Tibial nerve (tissue), 3 donors: Measurements from ENCODE around the genes GATA2, ISY1 and EFCAB12.

GRCh38 chr3:128064656-128065419 is 12.6 kb downstream of the SEC61A1 start:
- PRO-cap = no peak
- RAMPAGE, long total RNA, 3 experiments = no peak in any of the 3 experiments

DNA sequence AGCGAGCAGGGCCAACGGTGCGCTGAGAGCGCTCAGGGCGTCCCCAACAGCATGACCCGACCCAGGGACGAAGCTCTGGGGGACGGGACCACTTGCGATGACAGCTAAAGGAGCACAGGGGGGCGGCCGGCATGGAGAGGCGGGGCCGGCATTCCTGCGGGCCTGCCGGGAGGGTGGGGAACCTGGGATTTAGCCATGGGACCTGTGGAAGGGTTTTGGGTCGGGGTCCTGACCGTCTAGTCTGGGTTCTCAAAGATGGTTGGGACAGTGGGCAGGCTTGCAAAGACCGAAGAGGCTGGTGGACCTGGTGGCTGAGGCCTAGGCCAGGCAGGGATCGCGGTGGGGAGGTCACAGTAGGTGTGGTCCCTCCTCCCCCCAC is 24.0 kb downstream of the SEC61A1 start:
- PRO-cap = no peak
- RAMPAGE, long total RNA, 3 experiments = no peak in any of the 3 experiments

GRCh38 chr3:128081703-128082493 is 29.7 kb downstream of the SEC61A1 start:
- PRO-cap = no peak
- RAMPAGE, long total RNA, 3 experiments = no peak in any of the 3 experiments

- PRO-cap = no peak
- RAMPAGE, long total RNA, 3 experiments = no peak in any of the 3 experiments
Observed at GRCh38 chr3:128253180-128253711, 100.0 kb downstream of the EEFSEC start.

DNA sequence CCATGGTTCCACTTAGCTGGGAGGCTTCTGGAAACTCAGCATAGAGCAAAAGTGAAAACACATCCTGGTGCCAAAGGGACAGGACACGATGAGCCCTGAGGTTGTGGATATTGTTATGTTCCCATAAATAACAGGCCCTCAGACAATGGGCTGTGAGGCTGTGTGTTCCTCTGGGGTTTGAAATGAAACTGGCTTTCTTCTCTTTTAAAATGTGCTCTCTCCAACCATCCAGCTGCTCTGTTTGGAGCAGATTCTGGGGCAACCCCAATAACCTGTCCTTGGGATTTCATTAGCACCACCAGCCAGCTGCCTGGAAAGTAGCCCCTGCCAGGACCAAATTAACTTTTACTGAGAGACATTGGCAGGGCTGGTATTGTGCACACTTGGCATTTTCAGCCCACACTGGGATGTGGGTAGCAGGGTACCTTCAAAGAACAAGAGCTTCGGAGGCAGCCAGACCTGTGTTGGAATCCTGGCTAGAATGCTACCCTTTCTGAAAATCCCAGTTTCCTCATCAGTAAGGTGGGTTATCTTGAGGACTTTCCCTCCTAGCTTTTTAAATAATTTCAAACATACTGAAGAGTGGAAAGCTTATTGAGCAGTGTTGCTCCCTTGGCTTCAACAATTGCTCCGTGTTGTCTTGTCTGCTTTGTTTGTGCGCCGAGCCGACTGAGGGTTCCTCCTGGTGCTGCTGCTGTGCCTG is 97.4 kb downstream of the DNAJB8 start:
- PRO-cap = no peak
- RAMPAGE, long total RNA, 3 experiments = no peak in any of the 3 experiments

GRCh38 chr3:128492726-128493508 is at the start of gene GATA2:
GATA2 (minus strand) TSS chr3:128493201.
- PRO-cap = unidirectional peak, minus-strand start at chr3:128493200
- RAMPAGE, long total RNA, 3 experiments = start-site peak on the minus strand in 1 of 3 experiments, at chr3:128493197-128493205 at its widest, 7 reads per replicate

DNA sequence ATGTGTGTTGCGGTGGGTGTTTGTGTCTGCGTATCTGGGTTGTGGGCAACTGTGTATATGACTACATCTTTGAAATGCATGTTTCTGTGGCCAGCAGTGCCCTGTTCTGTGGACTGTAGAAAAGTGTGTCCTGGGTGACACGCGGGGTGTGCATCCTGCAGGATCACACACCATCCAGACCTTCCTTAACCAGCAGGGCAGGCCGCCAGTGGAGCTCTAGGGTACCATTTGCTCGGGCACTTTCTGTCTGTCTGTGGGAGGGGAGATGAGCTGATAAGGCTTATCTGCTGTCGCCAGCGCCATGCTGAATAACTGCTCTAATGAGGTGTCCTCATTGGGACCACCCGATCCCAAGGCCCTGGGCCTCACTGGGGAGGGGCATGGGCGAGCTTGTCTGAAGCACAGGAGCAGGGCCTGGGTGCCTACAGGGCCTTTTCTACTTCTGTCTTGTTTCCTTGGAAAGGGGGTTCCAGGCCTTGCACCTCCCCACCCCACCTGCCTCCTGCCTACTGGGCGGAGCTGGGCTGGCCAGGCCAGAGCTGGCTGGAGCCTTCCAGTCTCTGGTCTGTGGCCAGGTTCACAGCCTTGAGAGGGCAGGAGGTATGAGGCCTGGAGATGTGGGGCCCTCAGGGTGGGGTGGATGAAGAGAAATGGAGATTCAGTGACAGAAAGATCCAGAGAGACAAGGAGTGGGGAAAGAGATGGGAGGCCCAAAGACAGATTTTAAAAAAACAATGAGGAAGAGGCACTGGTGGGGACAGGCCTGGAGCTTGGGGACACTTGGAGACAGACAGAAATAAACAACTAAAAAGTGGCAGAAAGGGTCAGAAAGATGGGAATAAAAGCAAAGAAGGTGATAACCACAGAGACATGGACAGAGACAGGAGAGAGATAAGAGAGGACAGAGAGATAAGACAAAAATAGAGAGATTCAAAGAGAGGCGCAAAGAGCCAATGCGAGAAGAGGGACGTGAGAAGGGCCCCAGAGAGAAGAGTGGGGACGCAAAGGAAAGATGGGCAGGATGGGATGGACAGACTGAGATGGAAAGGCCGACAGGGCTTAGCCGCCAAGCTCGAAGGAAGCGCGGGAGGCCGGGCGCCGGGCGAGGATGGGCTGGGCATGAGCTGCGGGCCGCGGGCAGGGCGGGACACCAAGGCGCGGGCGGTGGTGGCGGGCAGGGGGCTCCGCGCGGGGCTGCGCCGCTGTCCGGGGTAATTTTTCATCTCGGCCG is 2.7 kb upstream of the GATA2 start:
- PRO-cap = no peak
- RAMPAGE, long total RNA, 3 experiments = no peak in any of the 3 experiments

DNA sequence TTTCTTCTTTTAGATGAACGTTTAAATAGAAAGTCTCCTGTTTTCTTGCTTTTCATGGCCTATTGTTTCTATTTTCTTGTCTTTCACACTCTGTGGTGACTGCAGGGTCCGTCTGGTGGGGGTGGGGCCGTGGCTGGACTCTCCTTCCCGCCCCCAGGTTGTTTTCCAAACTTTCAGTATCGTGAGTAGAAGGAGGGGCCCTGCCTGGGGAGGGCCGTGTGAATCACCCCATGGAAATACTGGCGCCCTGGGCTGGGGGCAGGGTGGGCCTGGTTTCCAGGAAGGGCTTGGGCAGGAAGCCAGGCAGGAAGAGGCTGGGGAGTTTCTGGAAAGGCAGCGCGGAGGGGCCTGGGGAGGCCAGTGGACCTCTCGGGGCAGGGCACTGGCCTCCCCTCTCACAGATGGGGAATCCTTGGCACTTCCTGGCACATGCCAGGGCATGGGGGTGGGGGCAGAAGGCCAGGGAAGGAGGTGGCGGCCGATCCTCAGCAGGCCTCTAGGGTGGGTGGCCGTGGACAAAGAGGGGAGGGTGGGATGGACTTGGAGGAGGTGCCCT is 56.3 kb upstream of the GATA2 start:
- PRO-cap = no peak
- RAMPAGE, long total RNA, 3 experiments = no peak in any of the 3 experiments

DNA sequence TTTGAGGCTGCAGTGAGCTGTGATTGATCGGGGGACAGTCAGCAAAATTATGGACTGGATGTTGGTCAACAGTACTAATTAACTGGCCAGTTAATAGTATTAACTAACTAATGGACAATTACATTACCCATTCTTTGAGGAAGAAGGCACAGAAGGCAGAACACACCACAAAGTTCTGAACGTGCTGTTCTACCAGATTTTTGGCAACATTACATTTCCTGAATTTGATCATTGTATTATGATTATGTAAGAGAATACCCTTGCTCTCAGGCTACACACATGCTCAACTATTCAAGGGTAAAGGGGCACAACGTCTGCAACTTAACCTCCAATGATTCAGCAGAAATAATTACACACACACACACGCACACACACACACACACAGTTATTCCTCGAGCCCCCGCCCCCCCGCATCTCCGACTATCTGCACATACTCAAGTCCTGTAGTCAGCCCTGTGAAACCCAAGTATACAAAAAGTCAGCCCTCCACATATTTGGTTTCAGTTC is 26.9 kb downstream of the RPN1 start:
- PRO-cap = no peak
- RAMPAGE, long total RNA, 3 experiments = no peak in any of the 3 experiments

GRCh38 chr3:128898902-128899479 is 19.6 kb downstream of the ACAD9 start:
- PRO-cap = no peak
- RAMPAGE, long total RNA, 3 experiments = start-site peak on the plus strand in 1 of 3 experiments, at chr3:128899260-128899367 at its widest, 24 reads per replicate

DNA sequence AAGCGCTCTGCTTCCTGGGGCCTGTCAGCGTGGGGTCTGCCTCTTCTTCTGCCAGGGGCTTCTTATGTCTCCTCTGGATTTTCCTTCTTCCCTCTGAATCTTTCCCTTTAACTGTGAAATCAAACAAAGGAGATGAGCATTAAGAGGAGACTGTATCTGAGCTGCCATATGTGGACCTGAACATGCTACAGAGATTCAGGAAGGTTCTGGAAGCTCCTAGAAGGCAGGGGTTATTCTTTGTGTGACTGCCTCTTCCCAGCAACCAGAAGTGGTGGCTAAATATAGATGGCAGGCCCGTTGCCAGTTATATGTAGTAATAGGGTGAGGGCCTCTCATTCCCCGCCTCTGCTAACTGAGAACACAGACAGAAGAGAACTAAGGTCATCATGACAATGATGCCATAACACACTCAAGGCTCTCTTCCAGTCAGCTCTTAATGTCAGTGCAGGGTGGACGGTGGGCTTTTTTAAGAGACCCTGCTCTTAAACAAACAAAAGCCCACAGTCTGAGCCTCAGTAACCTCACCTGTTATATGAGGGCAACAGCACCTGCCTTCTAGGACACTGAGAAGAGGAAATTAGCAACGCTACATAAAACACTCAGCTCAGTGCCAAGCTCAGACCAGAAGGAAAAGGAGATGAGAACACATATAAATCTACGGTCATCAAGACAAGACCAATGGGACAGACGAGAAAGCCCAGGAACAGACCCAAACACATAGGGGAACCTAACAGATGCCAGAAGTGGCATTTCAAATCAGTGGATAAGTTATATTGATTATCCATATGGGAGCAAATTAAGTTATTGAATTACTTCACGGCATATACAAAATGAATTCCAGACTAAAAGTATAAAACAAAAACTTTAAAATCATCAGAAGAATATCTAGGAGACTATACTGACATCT is 22.3 kb downstream of the CFAP92 start:
- PRO-cap = no peak
- RAMPAGE, long total RNA, 3 experiments = no peak in any of the 3 experiments

DNA sequence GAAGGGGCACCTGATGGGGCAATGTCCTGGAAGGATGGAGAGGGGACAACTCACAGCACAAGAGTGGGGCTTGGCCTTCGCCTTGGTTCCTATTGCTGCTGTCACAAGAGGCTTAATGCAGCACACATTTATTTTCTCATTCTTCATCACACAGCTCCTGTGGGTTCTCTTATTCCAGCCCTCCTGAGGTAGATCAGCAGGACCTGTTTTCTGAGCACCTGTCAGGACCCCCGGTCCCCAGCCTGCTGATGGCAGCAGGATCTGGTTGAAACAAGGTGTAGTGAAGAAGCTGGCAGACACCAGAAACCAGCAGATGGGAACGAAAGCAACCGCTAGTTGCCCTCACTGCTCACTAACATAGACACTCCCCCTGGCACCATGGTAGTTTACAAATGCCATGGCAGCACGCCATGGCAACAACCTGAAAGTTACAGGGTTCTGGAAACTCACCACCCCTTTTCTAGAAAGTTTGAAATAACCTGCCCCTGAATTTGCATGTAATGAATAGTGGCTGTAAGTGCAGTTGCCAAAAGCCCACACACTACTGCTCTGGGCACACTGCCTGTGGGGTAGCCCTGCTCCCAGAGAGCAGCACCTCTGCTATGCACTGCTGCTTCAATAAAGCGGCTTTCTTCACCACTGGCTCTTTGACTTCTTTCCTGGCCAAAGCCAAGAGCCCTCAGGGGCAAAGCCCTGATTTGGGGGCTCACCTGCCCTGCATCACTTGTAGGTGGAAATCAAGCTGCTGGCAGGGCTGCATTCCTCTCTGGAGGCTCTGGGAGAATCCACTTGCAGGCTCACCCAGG is 2.2 kb upstream of the GP9 start:
- PRO-cap = no peak
- RAMPAGE, long total RNA, 3 experiments = no peak in any of the 3 experiments

- PRO-cap = no peak
- RAMPAGE, long total RNA, 3 experiments = no peak in any of the 3 experiments
Observed at GRCh38 chr3:129110910-129111475, 10.6 kb downstream of the RAB43 start.

DNA sequence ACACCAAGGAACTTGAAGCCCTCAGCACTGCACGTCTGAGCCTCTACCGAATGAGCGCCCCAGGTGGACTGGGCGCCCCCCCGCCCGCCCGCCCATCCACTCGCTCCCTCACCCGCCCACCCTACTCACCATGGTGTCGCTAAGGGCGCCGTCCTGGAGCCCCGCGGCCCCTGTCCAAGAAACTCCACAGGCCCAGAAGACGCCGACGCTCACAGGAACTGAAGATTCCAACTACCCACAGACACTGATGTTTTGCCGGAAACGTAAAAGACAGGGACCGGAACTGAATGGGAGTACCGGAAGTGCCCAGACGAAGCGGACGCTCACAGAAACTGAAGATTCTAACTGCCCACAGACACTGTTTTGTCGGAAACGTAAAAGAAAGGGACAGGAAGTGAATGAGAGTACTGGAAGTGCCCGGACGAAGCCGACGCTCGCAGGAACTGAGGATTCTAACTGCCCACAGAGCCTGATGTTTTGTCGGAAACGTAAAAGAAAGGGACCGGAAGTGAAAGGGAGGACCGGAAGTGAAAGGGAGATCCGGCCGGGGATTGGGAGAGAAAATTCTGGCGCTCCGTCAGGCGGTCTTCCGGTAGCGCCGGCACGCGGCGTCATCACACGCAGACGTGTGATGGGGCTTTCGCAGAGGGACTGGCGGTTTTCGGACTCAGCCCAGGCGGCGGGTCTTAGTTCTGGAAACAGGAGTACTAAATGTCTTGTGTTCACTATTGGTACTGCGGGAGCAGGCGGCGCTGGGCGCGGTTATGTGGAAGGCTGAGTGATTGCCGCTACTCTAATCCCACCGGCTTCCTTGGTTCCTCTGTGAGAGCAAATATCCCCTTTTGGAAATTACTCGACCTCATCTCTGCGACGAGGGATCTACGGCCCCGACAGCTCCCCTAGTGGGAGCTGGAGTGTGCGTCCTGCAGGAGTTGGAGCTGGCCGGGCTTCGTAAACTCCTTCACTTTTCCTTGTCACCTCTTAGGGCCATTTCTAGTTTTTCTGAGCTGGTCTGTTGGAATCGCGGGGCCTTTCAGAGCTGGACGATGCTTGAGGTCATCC is at the start of gene ISY1:
TSS of gene ISY1 (minus strand) at position 220 of the 1,062 bp plus-strand sequence.
- PRO-cap = bidirectional peak, plus-strand start at position 621 of the sequence, minus-strand start at position 213 of the sequence
- RAMPAGE, long total RNA, 3 experiments = start-site peak on the minus strand in 3 of 3 experiments, centred at positions 206 to 239 of the sequence, 358 to 723 reads per replicate

- PRO-cap = no peak
- RAMPAGE, long total RNA, 3 experiments = no peak in any of the 3 experiments
Observed at GRCh38 chr3:129161906-129162473, 1.1 kb upstream of the ISY1 start.

GRCh38 chr3:129423553-129424039 is 4.8 kb downstream of the EFCAB12 start:
- PRO-cap = no peak
- RAMPAGE, long total RNA, 3 experiments = no peak in any of the 3 experiments

DNA sequence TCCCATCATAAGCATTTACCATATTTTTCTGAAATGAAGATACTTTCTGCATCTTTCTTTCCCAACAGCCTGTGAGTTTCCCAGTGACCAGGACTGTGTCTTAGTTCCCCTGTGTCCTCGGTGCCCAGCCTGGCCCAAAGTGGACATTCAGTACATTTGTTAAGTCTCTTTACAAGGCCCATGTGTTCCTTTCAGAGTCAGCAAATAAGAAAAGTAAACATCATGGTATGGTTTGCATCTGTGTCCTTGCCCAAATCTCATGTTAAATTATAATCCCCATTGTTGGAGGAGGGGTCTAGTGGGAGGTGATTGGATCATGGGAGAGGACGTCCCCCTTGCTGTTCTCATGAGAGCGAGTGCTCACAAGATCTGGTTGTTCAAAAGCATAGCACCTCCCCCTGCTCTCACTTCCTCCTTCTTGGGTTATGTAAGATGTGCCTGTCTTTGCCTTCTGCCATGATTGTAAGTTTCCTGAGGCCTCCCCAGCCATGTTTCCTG is 4.3 kb downstream of the EFCAB12 start:
- PRO-cap = no peak
- RAMPAGE, long total RNA, 3 experiments = no peak in any of the 3 experiments

DNA sequence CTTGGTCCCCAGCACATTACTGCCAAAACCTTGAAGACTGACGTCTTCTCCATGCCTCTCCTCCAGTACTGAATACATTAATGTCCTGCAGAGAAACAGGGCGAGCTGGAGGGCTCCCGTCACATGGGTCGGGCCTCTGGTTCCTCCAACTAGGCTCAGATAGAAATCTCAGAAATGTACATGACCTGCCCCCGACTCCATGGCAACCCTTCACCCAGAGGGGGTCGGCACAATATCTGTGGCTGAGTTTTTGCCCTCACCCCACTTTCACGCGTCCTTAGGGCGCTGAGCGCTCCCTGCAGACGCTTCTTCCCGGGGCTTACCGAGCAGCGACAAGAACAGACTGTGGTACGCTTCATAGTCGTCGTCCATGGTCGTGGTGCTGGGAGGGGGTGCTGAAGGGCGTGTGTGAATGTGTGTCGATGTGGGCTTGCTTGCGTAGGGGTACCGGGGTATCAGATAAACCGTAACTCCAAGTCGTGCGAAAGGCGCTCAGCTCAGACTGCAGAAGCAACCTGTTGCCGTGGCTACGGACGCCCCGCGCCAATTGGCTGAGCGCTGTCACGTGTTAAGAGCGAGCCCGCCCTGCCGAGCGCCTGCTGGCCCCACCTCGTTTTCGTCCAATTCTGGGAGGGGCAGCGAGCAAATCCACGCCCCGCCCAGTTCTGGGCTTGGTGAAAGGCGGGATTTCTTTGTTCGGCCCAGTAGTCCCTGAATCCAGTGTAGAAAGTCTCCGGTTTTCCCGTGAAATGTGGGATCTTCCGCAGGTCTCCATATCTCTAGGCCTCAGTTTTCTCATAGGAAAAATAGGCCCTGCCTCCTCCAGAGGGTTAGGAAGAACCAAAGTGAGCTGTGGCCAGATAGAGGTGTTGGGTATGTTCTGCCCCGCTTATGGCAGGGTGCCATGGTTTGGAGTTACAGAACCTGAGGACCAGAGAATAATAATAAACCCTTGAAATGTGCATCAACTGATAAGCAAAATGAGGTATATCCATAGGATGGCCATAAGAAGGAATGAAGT is at the start of gene EFCAB12:
TSS of gene EFCAB12 (minus strand) at position 520 of the 1,021 bp plus-strand sequence.
- PRO-cap = no peak
- RAMPAGE, long total RNA, 3 experiments = no peak in any of the 3 experiments

GRCh38 chr3:129429138-129429504 is 685 bp upstream of the EFCAB12 start:
- PRO-cap = no peak
- RAMPAGE, long total RNA, 3 experiments = no peak in any of the 3 experiments

DNA sequence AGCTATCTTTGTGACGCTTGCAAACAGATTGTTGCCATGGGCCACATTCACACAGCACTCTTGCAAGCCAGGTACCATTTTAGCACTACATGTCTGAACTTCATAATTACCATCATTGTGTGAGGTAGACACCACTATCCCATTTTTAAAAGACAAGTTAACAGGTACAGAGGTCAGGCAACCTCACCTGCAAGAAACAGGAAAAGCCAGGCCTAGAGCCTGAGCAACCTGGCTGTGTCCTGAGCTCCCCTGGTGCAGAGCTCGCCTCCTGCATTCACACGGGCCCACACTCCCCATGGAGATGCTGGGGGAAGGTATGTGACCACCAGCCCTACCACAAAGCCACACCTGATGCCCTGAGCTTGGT is 1.1 kb upstream of the EFCAB12 start:
- PRO-cap = no peak
- RAMPAGE, long total RNA, 3 experiments = no peak in any of the 3 experiments